SK-N-MC (cell line): ENCODE measurements around a stretch of chr1.

- RRBS = no CpG with 5 or more reads among the region's 2 CpGs
Measured at GRCh38 chr1:173717133-173717689, 2.4 kb downstream of the KLHL20 start.

DNA sequence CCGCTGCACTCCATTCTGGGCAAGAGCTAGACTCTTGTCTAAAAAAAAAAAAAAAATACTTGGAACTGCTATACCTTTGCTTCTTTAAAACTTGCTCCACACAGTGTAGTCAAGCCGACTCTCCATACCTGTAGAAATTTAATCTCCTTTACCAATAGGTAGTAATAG lies 3.1 kb upstream of the ZBTB37 start:
- RRBS = no CpG with 5 or more reads among the region's 2 CpGs

GRCh38 chr1:173914264-173915061 lies 2.7 kb downstream of the SERPINC1 start:
- RRBS = no CpG with 5 or more reads among the region's 14 CpGs

GRCh38 chr1:173928493-173929347 lies 11.6 kb upstream of the SERPINC1 start:
- RRBS = no CpG with 5 or more reads among the region's 9 CpGs

DNA sequence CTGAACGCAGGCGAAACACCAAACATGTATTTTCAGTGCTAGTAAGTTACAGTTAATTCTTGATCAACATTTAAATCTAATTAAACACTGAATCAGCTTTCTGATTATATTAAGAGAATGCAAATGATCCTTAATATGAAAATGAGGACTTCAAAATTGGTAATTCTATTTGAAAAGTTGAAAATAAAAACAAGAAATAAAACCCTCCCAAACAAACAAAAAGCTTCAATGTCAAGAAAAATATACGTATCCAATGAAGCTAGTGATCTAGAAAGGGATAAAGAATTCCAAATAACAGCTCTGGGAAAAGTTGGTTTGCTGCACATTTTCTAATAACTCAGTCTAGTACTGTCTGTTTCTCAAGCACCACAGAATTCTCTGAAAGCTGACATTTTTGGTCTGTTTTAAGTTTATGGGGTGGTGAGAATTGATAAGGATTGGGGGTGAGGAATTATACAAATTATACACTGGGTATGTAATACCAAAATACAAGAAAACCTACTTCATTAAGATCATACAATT lies 20.8 kb upstream of the SERPINC1 start:
- RRBS = no CpG with 5 or more reads among the region's 3 CpGs

DNA sequence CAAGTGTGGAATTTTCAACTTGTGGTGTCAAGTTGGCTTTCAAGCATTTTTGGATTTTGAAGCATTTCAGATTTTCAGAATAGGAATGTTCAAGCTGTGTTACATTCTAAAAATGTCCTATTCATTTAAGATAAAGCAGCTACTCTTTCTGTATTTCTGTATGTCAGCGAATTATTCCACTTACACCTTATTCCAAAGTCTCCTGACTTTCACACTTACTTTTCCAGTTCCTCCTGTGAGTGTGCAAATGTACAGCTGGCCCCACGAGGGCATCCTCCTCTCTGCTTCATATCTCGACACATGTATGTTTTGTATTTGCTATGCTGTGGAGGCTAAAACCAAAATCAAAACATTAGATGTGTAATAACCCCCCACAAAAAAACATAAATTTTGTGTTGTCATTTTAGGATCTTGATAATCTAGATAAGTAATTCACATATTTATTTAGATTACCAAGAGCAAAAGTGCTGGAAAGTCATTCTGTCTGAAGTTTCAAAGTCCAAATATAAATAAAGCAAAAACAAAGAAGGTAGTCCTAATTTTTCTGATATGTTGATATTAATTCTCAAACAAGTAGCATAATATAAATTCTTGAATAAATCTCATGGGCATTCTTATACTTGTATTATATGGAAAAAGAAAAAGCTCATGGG lies 51.7 kb downstream of the RC3H1 start:
- RRBS = no CpG with 5 or more reads among the region's 3 CpGs

- RRBS = no CpG with 5 or more reads among the region's 7 CpGs
Measured at GRCh38 chr1:174077716-174078230, 55.6 kb upstream of the RC3H1 start.

DNA sequence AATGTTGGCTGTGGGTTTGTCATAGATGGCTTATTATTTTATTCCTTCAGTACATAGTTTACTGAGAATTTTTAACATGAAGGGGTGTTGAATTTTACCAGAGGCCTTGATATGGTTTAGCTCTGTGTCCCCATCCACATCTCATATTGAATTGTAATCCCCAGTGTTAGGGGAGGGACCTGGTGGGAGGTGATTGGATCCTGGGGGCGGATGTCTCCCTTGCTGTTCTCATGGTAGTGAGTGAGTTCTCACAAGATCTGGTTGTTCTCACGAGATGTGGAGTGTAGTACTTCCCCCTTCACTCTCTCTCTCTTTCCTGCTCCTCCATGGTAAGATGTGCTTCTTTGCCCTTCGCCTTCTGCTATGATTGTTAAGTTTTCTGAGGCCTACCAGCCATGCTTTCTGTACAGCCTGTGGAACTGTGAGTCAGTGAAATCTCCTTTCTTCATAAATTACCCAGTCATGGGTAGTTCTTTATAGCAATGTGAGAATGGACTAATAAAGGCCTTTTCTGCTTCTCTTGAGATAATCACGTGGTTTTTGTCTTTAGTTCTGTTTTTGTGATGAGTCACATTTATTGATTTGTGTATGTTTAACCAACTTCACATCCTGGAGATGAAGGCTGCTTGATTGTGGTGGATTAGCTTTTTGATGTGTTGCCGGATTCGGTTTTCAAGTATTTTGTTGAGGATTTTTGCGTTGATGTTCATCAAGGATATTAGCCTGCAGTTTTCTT lies 45.4 kb downstream of the RABGAP1L start:
- RRBS = no CpG with 5 or more reads among the region's 7 CpGs

DNA sequence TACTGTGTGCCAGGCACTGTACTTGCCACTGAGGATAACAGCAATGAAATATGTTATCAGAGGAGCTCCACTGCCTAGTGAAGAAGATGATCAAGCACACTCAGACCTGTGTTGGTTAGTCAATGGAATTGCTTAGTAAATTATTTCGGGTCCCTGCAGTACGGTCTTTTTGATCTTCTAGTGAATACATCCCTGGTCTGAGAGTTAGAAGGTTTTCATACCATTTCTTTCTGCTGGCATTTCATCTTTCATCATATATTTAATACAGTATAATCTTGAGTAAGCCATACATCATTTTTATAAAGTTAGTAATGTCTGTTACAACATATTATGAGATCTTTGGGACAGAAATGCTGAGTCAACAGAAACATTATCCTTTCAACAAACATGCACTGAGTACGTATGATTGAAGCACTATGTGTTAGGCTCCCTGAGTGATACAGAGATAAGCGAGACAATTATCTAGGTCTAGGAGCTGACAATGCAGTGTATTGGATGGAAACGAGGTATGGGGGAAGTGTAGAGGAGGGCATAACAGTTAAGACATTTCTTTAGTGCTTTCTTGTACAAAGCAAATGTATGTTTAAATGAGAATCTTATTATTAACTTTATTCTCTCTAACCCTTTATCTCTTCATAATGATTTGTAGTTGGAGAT lies 19.8 kb upstream of the GPR52 start:
- RRBS = no CpG with 5 or more reads among the region's 5 CpGs

DNA sequence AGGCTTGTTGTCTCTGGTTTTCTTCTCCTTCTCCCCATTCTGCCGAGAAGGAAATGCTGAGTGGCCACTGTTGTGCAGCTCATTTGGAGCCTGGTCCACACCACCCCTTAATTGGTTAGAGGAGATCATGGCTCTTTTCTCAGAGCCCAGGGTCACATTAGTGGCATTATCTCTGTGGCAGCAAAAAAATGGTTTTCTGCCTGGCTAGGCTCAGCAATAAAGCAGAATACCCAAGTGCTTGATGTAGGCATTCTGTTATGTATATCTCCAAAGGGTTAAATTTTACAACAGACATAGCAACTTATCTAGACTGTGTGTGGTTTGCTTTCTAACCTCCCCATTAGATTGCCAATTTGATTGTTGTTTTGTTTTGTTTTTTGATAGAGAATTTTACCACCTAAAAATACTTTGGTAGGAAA lies 199.2 kb upstream of the CACYBP start:
- RRBS = no CpG with 5 or more reads among the region's 1 CpG

GRCh38 chr1:174834407-174835379 lies 165.1 kb upstream of the CACYBP start:
- RRBS = no CpG with 5 or more reads among the region's 7 CpGs

DNA sequence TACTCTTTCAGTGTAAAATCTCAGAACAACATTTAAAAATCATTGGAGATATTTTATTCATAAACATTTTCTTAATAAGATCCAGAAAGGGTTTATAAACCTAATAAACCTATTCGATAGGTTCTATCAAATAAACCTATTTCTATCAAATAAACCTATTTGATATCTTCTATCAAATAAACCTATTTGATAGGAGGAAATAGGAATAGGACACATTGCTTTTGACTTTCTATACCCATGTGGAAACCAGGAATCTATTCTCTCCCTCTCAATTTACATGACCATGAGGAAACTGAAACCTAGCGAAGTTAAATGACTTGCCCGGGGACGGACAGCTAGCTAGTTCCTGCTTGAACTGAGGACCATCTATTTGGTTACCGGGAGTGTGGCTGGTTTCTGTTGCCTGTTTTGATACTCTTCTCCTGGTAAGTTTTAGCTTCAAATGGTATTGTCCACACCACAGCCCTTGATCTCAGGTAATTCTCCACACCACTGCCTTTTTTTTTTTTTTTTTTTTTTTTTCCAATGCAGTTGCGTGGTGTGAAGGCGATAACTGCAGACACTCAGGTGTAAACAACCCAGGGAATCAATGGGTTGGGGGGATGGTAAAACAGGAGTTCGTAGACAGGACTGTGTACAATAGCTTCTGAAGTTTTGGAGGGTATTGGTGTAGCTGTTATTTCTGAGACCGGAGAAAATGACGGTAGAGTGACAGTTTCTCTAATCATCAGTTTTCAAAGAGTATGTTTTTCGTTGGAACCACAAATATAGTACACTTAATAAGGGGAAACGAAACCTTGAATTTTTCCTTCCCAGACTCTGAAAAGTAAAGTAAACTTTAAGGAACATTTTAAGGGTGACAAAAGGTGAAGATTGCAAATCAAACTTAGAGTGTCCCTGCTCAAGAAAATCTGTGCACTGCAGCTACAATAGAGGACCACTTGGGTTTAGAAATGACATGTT lies 125.4 kb upstream of the CACYBP start:
- RRBS = no CpG with 5 or more reads among the region's 12 CpGs

DNA sequence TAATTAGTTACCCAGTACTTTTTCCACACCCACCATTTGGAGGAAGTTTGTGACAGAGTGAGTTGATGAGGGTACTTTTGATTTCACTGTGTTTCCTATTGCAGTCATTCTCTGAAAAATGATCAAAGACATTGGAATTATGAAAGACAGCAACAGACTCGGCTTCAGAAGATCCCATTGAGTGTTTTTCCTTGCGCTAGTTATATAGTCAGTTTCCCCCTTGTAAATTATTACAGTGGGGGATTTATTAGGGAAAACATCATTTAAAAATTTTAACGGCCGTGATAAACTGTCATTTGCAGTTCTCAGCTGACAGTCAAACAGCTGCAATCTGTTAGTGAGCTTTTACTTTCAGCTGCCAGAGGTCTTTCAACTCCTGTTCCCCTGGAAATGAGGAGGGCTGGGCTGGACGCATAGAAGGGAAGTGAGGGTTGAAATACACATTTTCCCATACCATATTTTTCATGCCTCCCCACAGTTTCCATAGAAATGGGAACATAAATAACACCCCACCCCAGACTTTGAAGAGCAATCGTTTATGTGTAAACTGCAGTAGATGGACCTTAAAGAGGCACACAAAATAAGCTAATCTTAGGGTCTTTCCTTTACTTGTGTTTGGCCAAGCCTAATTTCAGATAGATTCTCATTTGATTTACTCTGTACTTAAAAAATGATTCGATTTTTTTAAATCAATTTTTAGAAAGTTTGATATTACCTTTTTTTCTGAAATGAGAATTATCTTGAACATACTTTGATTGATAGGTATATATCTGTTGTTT lies 61.1 kb upstream of the CACYBP start:
- RRBS = no CpG with 5 or more reads among the region's 7 CpGs

DNA sequence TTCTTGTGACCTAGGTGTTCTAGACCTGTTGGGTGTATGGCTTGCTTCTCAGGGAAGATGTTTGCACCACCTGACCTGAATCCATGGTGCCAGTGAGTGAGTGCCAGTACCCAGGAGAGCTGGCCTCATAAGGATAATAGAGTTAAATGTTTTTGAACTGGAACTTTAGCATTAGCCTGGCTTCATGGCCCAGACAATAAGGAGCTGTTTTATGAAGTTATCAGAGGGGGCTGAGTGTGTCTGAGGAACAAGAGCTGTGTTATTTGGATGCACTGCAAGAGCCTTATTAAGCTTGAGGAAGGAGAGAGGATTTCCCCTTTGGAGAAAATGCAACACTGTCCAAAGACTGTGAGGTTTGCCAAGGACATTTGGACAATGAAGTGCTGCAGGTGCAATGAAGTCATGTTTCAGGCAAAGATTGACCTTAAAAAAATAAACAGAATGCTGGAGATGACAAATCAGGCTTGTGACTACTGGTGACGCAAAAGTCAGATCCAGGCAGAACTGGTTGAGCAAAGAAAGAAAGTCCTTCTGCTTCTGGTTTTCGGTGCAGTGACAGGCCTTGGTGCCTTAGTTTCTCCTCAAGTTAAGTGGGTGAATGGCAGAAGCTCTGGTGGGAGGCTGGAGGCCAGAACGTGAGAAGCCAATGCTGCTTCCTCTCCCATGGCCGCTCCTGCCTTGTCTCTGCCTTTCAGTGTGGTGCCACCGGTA lies 125.2 kb upstream of the KIAA0040 start:
- RRBS = no CpG with 5 or more reads among the region's 5 CpGs

GRCh38 chr1:175840779-175841161 lies 97.4 kb upstream of the TNR start:
- RRBS = no CpG with 5 or more reads among the region's 4 CpGs

GRCh38 chr1:176206033-176206937 lies 801 bp downstream of the COP1 start:
- RRBS = under 1% methylated on average over 23 of the region's 54 CpGs

- RRBS = no CpG with 5 or more reads among the region's 3 CpGs
Measured at GRCh38 chr1:176505149-176505610, 42.2 kb downstream of the PAPPA2 start.

DNA sequence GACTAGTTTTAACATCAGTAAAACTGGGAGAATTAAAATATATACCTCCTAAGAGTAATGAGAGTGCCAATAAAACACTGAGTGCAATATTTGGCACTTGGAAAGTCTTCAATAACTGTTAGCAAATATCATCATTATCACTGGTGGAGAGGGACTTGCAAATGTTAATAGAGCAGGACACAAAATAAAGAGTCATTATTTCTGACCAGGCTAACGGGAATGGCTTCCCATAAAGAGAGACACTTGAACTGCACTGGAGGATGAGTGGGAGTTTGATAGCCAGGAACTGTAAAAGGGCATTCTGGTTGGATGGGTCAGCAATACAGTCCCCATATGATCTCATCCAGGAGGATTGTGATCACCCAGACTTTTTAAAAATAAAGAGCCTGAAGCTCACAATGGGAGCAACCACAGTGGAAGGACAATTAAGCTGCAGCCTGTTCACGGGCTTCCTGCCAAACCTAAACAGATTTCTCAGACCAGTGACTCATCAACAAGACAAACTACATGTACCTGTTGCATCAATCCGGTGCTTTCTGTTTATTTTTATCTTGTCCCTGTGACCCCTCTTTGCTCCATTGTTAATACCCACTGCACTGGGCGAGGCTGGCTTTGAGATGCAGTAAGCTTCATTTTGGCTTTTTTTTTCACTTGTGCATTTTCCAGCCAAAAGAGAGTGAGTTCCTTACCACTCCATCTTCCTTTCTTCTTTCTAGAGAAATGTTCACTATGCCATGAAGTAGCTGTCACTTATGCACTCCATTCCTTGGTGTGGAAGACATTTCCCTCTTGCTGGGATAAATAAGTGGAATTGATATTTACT lies 52.3 kb downstream of the PAPPA2 start:
- RRBS = no CpG with 5 or more reads among the region's 4 CpGs

DNA sequence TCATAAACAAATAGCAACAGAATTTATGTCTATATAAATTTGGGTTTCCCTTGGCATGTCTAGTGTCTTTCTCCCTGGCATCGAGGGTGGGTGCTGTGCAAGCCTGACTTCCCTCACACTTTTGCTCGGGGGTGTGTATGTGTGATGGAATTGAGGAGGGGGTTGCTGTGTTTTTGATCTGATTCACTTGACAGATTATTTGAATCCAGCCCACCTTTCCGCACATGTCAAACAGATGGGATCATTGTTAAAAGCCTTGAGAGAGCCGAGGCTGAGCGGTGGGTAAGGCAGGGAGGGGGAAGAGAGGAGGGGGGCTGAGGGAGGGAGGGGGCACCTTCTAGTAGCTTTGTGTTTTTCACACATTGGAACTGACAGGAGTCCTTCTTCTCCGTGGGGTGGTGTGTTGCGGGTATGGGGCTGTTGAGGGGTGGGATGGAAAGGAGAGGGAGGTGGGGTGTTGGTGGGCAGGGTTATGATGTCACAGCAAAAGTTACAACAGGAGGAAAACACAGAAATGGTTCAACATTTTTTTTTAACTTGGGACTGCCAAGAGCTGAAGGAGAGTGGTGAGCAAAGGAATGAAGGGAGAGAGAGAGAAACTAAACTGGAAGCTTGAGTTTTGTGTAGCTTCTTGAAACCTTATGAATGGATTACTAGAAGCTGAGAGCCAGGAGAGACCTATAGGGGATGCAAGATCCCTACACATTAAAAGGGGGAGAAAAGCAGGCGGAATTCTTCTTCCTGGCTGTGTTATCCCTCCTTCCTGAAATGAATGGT lies 90.2 kb downstream of the PAPPA2 start:
- RRBS = no CpG with 5 or more reads among the region's 8 CpGs

GRCh38 chr1:176692256-176692622 lies 229.3 kb downstream of the PAPPA2 start:
- RRBS = no CpG with 5 or more reads among the region's 3 CpGs